Metanephros (tissue), 2 donors: ENCODE measurements around the genes CD1B, OR6P1, OR6N1 and OR6N2.

DNA sequence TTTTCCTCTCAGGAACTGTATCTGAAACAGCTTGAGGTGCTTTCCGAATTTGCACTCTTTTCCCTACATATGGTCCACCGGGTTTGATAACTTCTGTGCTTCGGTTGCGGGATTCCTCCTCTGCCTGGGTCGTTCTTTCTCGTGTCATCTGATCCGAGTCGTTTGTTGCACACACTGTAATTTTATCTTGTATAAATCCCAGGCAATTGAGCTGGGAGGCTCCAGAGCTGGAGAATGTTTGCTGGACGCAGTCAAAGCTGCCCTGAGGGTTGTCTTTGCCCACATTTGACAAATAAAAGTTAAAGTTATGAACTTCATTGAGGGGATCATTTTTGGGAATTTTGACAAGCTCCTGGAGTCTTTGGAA, 3.5 kb upstream of the CD1D start:
- RAMPAGE, long total RNA: no peak

- RAMPAGE, long total RNA: no peak
These were observed 2.9 kb upstream of the CD1D start for GRCh38 chr1:158177590-158178398.

- RAMPAGE, long total RNA: no peak
These were observed at the start of gene CD1B for GRCh38 chr1:158331431-158331876. Gene CD1B, minus strand, starts transcription at chr1:158331531.

DNA sequence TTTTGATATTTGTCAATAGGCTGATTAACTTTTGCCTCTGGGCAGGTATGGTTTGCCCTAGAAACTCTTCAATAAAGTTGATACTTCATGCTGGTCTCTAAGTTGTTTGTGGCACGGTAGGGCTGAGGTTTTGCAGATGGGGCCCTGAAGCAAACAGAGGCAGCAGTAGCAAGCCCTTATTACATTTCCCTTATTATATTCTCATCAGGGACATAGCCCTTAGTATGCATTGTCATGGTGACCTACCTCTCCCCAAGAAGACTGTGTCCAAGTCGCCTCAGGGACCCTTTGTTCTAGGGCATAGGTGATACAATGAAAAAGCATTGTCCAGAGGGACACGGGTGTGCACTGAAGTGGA, at the start of gene OR6P1:
Gene OR6P1 (minus strand): TSS at position 58 of the 358 bp plus-strand sequence.
- RAMPAGE, long total RNA: no peak

DNA sequence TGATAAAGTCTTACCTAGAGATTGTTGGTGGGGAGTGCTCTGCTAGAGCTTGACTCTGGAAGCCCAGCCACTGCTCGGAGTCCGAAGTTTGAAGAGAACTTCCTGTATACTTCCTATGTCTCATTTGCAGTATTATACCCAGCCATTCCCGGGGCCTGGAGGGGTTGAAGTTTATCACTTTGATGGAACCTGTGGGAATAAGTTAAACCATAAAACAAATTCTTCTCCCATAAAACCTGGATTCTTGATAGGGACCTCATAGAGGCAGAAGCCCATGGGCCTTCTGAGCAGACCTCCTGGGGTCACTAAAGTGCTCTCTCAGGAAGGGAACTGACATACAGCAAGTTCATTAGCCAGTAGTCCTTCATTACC, at the start of gene OR6N1:
Gene OR6N1 (minus strand): TSS at position 189 of the 372 bp plus-strand sequence.
- RAMPAGE, long total RNA: no peak

GRCh38 chr1:158780954-158781504, at the start of gene OR6N2:
Gene OR6N2, minus strand, starts transcription at chr1:158781204.
- RAMPAGE, long total RNA: no peak

DNA sequence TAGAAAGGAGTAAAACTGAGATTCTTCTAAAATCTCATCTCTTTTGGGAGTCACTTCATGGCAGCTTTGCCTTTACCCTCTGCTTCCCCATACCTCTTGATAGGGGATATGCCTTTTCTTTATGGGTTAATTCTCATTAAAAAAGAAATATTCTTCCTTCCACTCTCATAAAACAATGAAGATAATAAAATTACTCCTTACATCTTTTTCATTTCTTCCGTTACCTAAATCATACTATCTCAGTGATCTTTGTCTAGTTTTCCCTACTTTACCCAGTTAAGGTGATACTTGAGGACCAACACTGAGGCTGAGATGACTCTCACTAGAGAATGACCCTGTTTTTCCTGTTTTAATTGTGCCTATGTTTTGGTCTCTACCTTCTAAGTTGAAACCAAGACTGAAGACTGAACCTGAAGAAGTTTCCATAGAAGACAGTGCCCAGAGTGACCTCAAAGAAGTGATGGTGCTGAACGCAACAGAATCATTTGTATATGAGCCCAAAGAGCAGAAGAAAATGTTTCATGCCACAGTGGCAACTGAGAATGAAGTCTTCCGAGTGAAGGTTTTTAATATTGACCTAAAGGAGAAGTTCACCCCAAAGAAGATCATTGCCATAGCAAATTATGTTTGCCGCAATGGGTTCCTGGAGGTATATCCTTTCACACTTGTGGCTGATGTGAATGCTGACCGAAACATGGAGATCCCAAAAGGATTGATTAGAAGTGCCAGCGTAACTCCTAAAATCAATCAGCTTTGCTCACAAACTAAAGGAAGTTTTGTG, 25.1 kb downstream of the AIM2 start:
- RAMPAGE, long total RNA: no peak

- RAMPAGE, long total RNA: no peak
These were observed 1.4 kb downstream of the ACKR1 start for GRCh38 chr1:159205884-159206650.

- RAMPAGE, long total RNA: no peak
These were observed 1.1 kb downstream of the CRP start for GRCh38 chr1:159713257-159713752.

GRCh38 chr1:159921142-159921643, 4.1 kb downstream of the TAGLN2 start:
- RAMPAGE, long total RNA: no peak

GRCh38 chr1:159925556-159926424, 483 bp upstream of the TAGLN2 start:
- RAMPAGE, long total RNA: no peak

DNA sequence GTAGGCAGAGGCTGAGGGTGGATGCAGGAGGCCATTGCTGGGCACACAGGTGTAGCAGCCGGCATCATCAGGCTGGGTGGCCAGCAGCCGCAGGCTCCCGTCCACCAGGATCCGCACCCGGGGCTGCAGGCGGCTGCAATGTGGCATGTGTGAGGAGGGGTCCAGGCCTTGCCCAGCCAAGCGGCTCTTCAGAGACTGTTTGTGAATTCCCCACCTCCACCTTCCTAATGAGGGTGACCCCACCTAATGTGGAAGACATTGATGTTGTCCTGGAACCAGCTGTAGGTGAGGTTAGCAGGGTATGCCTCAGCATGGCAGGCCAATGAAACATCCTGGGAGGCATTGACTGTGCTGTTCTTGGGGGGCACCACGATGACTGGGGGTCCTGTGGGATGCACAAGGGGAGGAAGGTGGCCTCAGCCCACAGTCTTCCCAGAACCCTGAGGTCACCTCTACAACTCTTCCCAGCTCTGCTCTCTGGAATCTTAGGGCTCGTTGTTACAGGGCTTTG, 9.2 kb upstream of the TAGLN2 start:
- RAMPAGE, long total RNA: no peak

- RAMPAGE, long total RNA: no peak
These were observed 8.4 kb downstream of the IGSF9 start for GRCh38 chr1:159936685-159937833.

GRCh38 chr1:160068171-160068658, 1.7 kb downstream of the KCNJ10 start:
- RAMPAGE, long total RNA: no peak

DNA sequence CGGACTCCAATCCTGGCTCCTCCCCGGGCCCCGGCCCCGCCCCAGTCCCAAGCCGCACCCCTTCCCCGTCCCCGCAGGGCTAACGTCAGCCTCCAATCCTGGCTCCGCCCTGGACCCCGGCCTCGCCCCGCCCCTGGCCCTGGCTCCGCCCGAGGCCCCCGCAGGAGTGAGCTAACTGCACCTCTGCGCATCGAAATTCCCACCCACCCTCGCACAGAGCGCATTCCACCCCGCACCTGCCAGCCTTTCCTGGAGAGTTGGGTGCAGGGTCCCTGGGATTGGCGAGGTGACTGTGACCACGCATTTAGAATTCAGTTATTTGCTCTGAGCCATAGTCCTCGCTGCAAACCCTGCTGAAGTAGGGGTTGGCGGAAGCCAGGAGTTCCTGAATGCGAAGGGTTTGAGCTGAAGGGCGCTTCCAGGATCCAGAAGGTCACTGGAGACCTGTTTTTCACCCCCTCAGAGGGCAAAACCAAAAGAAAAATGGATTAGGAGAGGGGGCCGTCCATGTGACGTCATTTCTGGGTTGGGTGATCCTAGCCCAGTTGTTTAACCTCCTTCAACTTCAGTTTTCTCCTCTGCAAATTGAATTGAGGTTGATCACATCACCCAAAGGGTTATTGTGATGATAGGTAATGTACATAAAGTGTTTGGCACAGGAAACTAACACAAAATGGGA, 700 bp upstream of the IGSF8 start:
- RAMPAGE, long total RNA: no peak

GRCh38 chr1:160128985-160129814, 13.6 kb downstream of the ATP1A2 start:
- RAMPAGE, long total RNA: no peak

GRCh38 chr1:160205653-160206403, 644 bp downstream of the PEA15 start:
- RAMPAGE, long total RNA: no peak

DNA sequence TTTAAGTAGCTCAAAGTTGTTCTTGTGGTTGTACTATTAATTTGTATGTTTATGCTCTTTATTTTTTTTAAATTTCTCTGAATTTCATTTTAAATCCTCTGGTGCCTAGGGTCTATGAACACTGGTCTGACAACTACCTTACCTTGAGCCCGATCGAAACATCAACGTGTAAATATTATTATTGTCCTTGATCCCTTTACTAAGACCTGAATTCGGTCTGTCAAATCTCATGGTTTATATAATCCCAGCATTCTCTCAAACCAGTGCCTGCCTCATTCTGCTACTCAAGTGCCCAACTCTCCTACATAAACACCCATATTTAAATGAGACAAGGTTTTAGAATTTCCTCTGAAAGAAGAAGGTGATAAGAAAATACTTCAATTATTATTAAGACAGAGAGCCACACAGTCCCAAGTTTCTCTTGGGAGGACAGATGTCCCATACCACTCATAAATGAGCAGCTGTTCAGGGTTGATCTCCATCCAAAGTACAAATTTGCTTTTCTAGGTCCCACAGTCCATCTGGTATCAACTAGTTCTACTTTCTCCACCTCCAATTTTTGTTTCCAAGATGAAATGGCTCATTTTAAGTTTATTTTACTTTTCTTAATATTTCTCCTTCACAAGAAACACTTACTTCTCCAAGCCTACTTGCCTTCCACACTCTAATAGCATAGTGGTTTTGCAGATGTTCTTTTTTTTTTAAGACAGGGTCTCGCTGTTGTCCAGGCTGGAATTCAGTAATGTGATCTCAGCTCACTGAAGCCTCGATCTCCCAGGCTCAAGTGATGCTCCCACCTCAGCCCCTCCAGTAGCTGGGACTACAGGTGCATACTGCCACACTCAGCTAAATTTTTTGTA, 11.3 kb downstream of the DCAF8 start:
- RAMPAGE, long total RNA: no peak

DNA sequence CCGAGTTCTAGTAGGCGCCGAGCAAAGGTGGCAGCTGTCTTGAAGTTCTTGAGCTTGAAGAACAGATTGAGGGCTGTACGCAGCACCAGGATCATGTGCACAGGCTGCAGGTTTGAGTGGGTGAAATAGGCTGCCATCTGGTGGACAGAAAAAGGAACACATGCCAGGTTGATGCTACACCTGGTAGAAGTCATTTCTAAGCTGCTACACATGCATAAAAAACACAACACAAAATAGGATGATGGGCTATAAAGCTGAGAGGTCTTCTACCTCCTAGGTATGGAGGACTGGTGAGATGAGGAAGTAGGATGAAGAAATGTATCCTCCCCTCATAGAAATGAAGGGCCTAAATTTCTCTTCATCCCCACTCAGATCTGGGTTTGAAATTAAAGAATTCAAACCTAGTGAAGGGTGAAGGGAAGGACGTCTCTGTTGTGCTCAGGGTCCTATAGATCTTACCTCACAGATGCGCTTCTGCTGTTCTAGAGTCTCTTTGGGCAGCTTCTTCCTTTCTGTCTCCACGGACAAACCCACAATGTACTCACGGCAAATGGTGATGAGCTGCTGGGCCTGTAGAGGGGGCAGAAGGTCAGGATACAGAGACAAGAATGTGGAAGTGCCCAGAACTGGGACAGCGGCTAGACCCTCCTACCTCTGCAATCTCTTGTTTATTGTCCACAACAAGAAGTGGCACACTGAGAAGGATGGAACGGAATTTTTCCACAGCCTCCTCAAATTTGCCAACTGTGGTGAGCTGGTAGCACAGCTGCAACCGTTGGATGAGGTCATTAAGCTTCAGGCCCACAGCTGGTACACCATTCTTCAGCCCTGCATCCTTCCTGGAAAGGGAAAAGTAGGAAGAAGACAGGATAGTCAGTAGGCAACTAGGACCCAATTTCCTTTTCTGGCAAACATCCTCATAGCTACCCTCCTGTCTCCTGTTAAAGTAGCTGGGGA, 6.7 kb upstream of the PEX19 start:
- RAMPAGE, long total RNA: no peak

- RAMPAGE, long total RNA: no peak
These were observed 9.4 kb upstream of the PEX19 start for GRCh38 chr1:160294283-160294878.